Occipital lobe (tissue), 2 donors: ENCODE measurements around a stretch of chr16.

- RAMPAGE, long total RNA = no peak
Measured at GRCh38 chr16:87918228-87918793, 18.0 kb downstream of the CA5A start.

GRCh38 chr16:87950649-87951239 is 490 bp upstream of the BANP start:
- RAMPAGE, long total RNA = no peak

GRCh38 chr16:88068981-88070355 is 118.2 kb downstream of the BANP start:
- RAMPAGE, long total RNA = no peak

DNA sequence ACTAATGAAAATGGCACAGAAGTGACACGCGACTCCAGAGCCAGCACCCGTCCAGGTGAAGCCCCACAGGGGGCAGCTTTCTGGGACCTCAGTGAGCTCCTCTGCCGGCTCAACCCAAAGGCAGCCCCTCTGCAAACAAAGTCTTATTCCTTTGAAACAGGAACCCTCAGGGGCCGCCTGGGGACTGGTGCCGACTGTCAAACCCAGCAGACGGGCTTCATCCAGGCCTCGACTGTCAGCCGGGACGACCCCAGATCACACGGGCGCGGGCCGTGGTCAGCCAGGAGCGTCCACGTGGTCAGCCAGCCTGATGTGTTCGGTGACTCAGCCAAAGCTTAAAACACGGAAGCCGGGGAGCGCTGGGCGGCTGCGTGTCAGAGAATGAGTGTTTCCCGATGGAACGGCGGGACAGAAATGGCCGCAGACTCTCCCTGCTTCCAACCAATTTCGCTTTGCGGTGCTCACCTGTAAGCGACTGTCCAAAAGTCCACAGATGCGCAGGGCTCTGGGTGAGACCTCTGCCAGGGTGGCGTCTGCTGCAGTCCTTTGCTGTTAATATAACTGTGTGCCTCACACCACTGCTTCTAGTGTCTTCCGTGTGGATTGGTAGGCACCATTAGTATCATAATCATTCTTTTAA is 199.9 kb downstream of the BANP start:
- RAMPAGE, long total RNA = no peak

DNA sequence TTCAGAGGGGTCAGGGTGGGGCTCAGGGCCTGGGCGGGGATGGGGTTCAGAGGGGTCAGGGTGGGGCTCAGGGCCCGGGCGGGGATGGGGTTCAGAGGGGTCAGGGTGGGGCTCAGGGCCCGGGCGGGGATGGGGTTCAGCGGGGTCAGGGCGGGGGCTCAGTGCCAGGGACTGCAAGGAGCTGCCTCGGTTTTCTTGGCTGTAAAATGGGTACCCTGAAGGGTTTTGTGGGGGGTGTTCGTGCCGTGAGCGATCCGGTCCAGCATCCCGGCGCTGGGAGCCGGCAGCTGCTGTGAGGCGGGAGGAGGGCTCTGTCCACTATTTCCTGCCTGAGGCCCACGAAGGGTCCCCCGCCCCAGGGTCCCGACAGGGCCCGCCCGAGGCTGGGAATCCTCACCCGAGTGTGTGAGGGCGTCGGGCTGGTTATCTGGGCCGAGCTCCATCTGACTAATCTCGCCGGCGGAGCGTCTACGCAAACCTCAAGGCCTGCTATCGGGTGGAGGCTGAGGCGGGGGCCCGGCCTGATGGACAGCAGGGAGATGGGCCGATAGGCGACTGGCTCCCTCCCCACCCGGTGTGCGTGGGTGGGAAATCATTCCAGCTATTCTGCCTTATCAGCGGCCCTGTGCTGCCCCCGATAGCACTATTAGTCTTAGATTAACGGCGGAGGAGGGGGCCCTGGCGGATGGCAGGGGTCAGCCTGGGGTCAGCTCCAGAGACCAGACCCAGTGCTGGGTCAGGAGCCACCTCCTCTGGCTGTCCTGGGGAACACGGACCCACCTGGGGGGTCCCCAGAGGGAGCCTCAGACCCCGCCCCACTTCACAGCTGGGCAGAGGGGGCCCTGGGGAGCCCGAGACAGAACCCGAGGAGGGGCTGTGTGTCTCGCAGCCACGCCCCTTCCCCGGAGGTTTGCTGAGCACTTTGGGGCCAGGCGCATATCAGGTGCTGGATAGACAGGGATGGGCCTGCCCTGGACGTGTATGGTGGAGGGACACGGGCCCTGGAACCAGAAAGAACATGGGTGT is 44.6 kb downstream of the ZFPM1 start:
- RAMPAGE, long total RNA = no peak

DNA sequence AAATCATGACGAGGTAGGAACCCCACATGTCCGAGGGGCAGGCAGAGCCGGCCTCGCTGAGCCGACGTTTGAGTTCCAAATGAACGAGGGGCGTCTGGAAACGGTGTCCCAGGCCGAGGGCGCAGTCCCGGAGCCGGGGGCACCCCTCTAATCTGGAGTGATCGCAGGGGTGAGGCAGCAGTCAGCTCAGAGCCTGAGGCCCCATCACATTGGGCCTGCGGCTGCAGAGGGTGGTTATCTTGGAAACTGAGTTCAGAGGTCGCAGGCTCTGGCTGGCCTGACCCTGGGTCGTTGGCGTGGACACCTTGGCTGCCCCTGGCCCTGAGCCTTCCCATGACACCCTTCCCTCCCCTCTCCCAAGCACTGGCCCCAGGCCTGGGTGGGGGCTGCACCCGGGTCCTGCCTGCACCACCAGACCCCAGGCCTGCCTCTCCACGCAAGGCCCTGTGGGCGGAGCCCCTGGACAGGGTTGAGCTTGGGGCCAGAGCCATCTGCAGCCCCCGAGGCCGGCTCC is 45.5 kb downstream of the ZFPM1 start:
- RAMPAGE, long total RNA = no peak

GRCh38 chr16:88503371-88503784 is 50.3 kb downstream of the ZFPM1 start:
- RAMPAGE, long total RNA = no peak

GRCh38 chr16:88508973-88509993 is 56.2 kb downstream of the ZFPM1 start:
- RAMPAGE, long total RNA = no peak

GRCh38 chr16:88526609-88527348 is 43.4 kb upstream of the ZC3H18 start:
- RAMPAGE, long total RNA = no peak

- RAMPAGE, long total RNA = no peak
Measured at GRCh38 chr16:88528905-88529364, 41.3 kb upstream of the ZC3H18 start.

- RAMPAGE, long total RNA = no peak
Measured at GRCh38 chr16:88616053-88616961, 22.1 kb upstream of the IL17C start.

GRCh38 chr16:88664751-88665272 is 1.9 kb upstream of the MVD start:
- RAMPAGE, long total RNA = no peak

GRCh38 chr16:88702921-88703427 is 3.2 kb downstream of the RNF166 start:
- RAMPAGE, long total RNA = no peak

DNA sequence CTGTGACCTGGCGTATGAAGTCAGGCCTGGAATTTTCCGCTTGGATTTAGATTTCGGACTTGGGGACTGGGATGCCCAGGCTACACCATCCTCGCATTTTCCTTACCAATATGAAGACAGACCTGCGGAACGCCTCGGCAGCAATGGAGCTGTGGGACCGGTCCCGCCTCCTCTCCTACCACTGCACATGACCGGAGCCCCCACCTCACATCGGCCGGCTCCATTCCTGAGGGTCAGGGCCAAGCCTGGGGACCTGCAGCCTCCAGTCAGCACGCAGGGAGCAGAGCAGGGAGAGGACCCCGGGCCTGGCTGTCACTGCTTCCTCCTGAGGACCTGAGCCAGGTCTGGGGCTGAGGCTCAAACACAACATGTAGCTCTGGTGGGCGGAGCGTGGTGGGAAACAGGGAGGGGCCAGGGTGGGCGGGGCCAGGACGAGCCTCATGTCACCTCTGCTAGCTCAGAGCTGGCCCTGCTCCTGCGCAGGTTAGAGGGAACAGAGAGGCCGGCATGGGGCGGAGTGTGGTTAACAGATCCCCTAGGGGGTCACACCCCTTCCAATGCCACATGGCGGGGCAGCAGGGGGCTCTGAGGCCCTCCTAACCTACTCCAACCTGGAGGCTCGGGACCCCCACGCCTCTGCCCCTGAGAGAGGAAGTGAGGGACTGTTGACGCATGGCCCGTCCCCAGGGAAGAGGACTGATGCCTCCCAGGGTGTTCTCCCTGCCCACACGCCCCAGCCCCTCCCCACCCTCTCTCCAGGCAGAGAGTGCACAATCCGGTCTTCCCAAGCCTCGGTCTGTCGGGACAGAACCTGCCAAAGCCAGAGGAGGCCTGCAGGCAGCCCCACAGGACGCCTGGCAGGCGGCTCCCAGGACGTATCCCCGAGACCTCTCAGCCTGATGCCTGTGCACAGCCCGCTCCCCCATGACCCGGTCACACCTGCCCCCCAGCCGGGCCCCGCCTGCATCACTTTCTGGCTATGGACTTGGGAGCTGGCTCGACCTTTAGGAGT is 15.3 kb downstream of the PIEZO1 start:
- RAMPAGE, long total RNA = no peak

DNA sequence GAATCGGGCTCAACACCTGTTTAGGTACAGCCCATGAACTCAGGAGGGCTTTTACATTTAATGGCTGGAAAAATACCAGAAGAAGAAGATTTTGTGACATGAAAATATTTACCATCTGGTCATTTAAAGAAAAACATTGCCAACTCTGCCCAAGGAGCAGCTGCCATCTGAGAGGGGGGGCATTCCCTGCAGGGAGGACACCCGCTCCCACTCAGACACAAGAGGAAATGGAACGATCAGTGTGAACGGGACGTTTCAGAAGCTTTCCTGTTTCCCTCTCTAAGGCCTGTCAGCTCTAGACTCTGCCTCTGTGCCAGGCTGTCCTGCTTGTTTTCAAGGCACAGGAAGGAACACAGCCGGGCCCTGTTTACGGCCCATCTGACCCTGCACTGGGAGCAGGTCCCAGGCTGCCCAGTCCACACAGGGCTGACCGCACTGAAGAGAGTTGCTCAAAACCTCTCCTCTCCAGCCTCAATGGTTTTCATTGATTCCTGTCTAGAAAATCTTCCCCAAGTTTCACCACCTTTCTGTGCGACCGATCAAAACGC is 1.7 kb downstream of the PIEZO1 start:
- RAMPAGE, long total RNA = no peak

- RAMPAGE, long total RNA = no peak
Measured at GRCh38 chr16:88812600-88812885, 815 bp upstream of the APRT start.

DNA sequence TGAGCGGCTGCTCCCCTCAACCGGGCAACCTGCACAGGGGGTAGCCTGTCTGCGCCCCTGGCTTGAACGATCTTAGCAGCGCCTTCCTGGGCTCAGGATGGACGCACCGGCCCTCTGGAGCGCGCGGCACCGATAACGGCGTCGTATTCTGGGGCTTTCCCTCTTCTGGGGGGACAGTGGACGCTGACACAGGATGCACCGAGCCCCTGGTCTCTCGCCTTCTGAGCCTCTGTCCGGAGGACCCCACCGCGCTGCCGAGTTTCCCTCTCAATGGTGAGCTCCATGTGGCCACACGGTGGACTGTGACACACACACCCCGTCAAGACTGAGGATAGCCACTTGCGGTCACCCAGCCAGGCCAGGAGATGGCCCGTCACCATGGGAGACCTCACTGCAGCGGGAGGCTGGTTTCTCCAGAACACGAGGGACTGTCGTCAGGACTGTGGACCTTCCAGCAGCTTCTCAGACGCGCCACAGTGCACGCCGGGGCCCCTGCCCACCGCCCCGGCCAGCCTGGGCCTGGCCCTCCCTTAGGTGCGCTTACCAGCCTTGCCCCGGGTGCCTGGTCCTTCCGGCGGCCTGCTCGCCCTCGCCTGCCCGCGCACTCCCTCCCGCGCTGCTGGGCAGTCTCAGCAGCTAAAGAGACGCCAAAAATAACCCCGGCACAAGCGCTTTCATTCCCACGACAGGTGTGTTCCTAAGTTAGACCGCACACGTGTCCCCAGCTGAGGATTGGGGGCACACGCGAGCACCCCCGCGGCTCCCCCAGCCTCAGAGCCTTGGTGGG is 30.0 kb upstream of the PABPN1L start:
- RAMPAGE, long total RNA = no peak

- RAMPAGE, long total RNA = no peak
Measured at GRCh38 chr16:88905537-88905849, 39.0 kb upstream of the PABPN1L start.

- RAMPAGE, long total RNA = no peak
Measured at GRCh38 chr16:88956674-88957434, 20.2 kb downstream of the CBFA2T3 start.

- RAMPAGE, long total RNA = no peak
Measured at GRCh38 chr16:89065096-89065507, 28.6 kb upstream of the ACSF3 start.